Tibial nerve (tissue), 3 donors: ENCODE data around the gene PSIP1.

DNA sequence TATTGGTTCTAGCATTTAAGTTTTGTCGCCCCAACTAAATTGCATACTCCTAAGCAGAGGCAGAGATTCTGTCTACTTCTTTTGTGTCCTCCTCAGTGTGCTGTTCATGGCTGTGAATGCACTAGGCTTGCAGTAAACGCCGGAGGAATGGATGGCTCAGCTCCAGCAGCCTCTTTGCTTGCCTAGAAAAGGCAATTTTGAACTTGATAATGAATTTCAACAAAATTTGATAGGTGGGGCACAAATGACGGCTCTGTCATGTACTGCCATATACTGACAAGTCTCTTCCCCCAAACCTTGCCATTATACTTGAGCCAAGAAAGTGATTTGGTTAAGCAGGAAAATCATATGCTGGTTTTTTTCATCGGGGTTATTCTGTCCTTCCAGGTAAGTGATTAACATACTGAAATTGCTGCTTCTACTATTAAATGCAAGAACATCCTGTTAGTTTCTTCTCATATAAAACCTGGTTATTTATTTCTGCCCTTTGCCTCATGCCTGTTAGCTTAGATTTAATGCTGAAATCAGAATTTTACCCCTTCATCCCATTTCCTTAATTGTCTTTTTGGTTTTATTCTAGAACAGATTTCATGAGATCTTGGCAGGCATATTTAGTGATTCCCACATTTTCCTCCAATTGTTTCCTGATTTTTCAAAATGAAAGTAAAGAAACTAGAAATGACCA, 133.1 kb downstream of the NFIB start:
- PRO-cap: no peak
- RAMPAGE, long total RNA, 3 experiments: no peak in any of the 3 experiments

DNA sequence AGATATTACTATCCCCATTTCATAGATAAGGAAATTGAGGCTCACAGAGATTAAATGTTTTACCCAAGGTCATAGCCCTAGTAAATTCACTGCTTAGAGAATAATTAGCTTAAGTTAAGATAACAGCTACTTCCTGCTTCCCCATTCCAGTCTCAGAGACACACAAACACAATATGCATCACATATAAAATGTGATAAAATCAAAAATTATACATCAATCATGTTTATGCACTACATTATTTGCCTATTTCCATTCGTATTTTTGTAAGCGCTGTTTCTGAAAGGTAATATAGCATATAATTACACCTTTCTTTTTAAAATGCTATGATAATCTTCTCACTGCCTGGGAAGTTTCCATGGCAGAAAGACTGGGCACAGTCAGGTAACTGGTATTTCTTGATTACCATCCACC, 101.1 kb downstream of the NFIB start:
- PRO-cap: no peak
- RAMPAGE, long total RNA, 3 experiments: no peak in any of the 3 experiments

- PRO-cap: no peak
- RAMPAGE, long total RNA, 3 experiments: no peak in any of the 3 experiments
Observed at GRCh38 chr9:14302485-14302917, 11.4 kb downstream of the NFIB start.

DNA sequence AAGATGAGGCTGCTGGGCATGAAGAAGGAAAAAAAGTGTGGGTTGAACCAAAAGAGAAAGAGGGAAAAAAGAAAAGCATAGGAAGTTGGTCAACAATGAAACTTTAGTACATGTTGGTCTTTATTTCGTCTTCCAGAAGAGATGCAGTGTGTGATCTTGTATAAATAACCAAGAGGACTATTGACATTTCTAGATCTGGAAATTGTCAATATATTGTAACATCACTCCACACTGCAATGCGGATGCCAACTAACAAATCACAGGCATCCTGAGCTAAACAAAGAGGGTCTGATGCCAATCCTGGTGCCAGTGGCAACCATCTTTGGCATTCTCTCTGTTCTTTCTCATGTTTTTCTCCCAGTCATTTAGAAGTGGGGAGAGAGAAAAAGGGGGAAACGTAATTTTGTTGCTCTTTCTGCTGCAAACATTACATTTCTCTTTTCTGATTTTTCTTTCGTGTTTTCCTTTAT, 9.7 kb downstream of the NFIB start:
- PRO-cap: no peak
- RAMPAGE, long total RNA, 3 experiments: no peak in any of the 3 experiments

DNA sequence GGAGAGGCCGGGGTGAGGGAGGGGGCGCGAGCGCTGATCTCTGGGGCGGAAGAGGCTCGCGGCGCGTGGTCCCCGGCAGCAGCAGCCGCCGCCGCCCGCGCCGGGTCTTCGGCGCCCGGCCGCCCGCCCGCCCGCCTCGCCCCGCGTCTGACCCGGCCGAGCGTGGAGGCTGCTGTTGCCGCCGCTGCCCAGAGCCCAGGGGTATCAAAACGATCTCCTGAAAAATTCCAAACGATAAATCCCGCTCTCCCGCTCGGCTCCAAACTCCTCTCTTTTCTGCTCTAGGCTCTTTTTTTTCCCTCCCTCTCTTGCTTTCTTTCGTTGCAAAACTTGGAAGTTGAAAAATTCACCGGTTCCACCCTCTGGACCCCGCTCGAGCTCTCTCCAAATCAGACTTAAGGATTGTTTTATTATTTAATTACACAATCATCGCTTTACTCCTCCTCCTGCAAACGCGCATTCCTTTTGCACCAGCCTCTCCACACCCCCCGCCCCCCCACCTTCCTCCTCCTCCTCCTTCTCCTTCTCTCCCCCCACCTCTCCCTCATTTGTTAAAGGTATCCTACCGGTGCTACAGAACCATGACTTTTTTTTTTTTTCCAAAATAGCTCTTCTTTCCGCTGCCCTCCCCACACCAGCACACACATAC, 389 bp upstream of the NFIB start:
- PRO-cap: bidirectional peak, plus-strand start at position 51 of the sequence, minus-strand start outside the sequence; unidirectional peak, minus-strand start at position 149 of the sequence; bidirectional peak, plus-strand start at position 554 of the sequence, minus-strand start at position 386 of the sequence
- RAMPAGE, long total RNA, 3 experiments: start-site peak on the minus strand in 3 of 3 experiments, centred at positions 361 to 389 of the sequence, 35 to 440 reads per replicate

- PRO-cap: no peak
- RAMPAGE, long total RNA, 3 experiments: no peak in any of the 3 experiments
Observed at GRCh38 chr9:14345321-14345880, 31.5 kb upstream of the NFIB start.

DNA sequence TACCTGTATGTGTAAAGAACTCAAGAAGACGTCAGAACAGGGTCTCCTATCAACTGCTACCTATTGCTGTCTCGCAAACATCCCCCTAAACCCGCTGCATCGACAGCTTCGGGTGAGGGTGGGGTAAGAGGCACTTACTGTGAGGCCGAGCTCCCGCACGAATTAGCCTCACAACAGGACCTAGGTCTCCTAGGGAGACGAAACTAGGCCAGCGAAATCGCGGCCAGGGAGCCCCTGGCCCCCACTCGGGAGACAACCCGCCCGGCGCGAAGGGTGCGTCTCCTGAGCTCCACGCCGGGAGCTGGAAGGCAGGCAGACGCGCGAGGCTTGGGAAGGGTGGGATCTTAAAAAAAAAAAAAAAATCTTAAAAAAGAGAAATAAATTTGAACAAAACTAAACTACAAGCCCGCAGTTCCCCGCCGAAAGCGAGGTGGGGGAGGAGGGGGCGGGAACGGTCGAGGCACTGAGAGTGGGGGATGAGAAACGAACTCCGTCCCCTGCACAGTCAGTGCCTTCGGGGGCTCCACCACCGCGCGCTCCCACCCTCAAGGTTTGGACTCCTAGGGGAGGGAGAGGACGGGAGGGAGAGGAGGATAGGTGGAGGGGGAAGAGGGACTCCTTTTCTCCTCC, 33.0 kb upstream of the NFIB start:
- PRO-cap: bidirectional peak, plus-strand start at position 504 of the sequence, minus-strand start at position 303 of the sequence
- RAMPAGE, long total RNA, 3 experiments: no peak in any of the 3 experiments

DNA sequence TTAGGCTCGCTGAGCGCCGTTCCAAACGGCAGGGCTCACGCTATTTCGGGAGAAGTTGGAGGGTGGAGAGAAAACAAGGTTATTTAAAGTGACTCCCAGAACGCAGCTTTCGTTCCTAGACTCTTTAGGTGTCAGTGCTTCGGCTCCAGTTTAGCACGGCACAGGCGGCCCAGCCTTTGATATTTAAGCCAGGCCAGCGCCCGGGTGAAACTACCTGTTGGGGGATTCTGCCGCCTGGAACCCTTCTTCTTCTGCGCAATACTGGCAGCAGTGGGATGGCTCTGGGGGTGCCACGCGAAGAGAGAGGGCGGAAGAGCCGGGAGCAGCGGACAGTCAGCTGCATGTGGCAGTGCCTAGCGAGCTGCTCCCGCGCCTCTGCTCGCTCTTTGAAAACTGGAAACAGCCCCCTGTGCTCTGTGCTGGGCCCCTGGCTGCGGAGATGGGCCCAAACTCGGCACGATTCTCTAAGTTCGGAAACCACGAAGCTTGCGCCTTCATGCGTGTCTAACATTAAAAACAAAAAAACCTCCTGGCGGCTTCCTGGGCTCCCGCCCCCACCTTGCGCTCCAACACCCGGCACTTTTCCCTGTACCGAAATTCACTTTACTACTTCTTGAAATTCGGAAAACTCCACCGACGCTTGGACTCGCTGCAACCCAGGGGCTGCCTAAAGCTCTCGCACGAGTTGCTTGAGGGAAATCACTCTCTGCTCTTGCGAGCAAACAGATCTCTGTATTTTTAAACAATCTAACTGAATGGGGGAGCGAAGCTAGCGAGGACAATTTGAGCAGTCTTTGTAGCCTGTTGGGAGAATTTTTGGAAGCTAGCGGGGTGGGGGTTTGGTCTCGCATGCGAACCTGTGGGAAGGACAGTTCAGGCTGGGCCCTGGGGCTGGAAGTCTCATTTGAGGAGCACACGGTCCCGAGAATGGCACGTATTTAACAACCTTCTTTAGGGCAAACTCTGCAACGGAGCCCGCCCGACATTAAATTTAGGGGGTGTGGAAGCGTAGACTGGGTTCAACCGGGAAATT, 34.8 kb upstream of the NFIB start:
- PRO-cap: no peak
- RAMPAGE, long total RNA, 3 experiments: no peak in any of the 3 experiments

DNA sequence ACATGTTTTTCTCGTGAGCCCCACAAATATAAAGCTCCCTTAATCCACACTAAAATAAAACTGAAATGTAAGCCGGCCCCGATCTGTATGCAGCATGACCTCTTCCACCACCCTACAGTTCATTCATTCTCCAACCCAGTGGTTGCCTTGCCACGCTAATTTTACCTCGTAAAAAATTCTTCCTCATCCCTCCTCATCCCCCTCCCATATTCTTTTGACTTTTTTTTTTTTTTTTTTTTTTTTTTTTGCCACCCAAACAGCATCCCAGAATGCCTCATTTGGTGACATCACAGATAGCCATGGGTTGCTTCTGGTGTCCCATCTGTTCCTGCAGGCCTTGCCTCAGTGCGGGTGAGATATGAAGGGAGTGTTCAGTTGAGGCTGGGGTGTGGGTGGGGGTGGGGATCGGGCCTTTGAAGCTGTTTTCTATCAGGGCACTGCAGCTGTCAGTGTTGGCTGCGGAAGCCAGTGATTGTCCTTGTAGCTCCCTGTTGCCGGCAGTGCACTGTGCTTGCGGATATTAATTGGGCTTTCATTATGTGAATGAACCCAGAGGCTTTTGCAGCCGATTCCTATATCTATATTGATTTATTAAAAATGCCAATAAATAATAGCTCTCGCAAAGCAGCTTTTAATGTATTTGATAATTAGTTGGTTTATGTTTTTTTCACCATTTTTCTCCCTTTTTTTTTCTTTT, 81.7 kb upstream of the NFIB start:
- PRO-cap: no peak
- RAMPAGE, long total RNA, 3 experiments: no peak in any of the 3 experiments

- PRO-cap: no peak
- RAMPAGE, long total RNA, 3 experiments: no peak in any of the 3 experiments
Observed at GRCh38 chr9:14437375-14438202, 123.6 kb upstream of the NFIB start.

GRCh38 chr9:14515572-14516183, 177.6 kb downstream of the ZDHHC21 start:
- PRO-cap: no peak
- RAMPAGE, long total RNA, 3 experiments: no peak in any of the 3 experiments

- PRO-cap: no peak
- RAMPAGE, long total RNA, 3 experiments: no peak in any of the 3 experiments
Observed at GRCh38 chr9:14547341-14547706, 145.9 kb downstream of the ZDHHC21 start.

DNA sequence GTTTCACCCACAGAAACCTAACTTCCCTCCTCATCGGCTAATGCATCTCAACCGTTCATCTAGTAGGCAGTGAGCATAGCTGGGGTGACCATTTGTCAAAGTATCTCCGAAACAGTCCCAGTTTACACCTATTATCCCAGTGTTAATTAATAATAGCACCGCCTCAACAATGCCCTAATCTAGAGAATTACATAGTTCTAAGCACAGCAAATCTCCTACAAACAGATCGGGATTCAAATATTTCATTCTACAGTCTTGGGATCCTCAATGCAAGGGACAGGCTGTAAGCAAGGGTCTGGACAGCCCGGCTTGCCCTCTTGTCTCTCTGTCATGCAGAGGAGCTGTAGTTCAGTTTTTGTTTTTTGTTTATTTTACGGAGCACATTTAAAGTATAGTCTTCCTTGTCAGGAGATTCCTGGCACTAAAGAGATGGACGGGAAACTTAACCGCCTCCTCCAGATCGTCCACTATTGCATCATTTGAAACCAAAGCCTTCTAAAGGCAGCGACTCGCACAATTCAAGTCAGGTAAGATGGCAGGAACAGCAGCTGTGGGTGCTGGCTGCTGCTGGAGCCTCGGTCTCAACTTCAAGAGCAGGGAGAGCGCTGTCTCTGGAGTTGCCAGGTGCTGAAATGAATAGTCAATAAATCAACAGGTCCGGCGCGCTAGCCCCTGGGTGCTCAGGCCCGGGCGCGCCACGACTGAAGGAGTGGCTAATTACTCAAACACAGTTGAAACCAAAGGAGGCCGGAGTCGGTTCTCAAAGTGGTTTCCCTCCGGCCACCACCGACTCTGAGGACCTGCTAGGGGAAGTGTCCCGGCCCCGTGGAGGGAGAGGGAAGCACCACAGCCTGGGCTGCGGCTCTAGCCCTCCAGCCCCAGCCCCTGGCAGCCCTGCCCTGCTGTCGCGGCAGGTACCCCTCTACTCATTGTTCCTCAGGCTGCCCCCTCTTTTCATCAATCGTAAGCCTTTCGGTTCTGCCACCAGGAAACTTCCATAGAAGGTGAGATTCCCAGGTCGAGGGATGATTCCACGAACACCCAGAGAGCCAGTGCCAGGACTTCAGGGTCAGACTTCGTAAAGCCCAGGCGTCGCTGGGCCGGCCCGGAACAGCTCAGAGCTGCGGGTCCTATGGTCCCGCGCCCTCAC, 993 bp downstream of the TTC39B start:
- PRO-cap: no peak
- RAMPAGE, long total RNA, 3 experiments: no peak in any of the 3 experiments

GRCh38 chr9:15364927-15365414, 57.7 kb upstream of the SNAPC3 start:
- PRO-cap: no peak
- RAMPAGE, long total RNA, 3 experiments: no peak in any of the 3 experiments

- PRO-cap: no peak
- RAMPAGE, long total RNA, 3 experiments: start-site peak on the minus strand in 1 of 3 experiments, at chr9:15469271-15469330 at its widest, 14 reads per replicate
Observed at GRCh38 chr9:15469106-15469591, 41.6 kb downstream of the PSIP1 start.

DNA sequence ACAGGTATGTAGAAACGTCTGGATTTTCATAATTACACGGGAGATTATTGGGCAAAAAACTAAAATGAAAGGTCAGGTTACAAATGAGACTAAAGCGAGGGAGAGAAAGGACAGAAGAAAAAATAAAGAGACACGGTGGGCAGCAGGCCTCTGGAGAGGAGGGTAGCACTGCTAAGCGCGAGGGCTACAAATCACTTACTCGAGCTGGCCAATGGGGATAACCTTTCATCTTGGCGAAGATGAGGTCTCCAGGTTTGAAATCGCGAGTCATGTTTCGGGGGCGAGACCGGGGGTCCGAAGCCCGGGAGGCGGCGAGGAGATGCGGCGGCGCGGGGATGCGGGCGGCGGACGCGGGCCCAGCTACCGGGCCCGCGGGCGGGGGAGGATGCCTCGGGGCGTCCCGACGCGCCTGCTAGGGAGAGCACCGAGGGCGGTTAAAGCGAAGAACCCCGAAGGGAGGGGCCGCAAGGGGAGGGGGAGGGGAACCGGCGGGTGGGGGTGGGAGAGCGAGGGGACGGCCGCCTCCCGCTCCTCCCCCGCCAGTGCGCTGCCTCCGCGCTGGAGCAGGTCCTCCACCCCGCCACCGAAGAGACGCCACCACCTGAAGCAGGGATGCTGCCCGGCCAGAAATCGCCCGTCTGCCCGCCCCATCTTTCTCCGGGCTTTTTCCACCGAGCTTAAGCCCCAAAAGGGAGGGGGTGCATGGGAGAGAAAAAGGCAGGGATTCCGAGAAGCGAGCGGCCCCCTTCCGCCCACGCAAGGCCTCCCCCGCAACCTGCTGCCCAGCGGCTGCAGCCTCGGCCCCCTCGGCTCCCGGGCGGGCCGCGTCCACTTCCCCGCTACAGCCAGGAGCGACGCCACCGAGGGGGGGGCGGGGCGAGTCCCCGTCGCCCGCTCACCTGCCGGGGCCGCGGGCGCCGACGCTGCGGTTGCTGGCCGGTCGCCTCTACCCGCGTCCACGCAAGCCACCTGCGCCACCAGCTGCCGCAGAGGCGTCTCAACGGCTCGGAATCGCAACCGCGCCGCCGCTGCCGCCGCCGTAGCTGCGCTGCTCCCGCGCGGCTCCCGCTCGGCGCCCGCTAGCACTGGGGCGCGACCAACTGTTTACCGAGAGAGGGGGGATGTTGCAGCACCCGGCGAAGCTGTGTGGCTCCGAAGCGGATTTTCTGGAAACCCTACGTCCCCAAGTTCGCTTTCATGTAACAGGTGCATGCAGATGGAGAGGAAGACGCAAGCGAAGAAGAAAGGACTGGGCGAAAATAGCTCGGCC, at the start of gene PSIP1:
Gene PSIP1, minus strand, starts transcription at position 1,053 of the 1,270 bp plus-strand sequence.
- PRO-cap: bidirectional peak, plus-strand start outside the sequence, minus-strand start at position 1,045 of the sequence
- RAMPAGE, long total RNA, 3 experiments: no peak in any of the 3 experiments

DNA sequence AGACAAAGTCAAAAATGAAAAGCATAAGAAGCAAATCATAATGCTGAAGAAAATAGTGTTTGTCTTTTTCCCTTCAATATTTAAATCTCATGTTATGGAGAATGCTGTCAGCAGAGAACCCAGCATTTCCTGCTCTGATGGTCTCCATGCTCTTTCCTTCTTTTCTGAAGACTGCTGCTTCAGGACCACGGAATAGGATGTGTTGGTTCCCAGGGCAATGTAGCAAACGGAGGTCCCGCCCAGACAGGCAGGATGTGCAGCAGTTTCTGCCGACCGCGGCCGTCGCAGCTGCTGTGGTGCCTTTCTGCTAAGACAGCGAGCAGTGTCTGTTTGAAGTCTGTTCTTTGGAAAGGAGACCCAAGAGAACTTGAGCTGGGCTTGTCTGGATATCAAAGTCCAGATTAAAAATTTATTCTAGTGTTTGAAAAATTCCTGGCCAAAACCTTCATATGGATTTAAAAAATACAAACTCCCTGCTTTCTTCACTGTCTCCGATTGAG, 654.3 kb downstream of the CCDC171 start:
- PRO-cap: no peak
- RAMPAGE, long total RNA, 3 experiments: no peak in any of the 3 experiments

DNA sequence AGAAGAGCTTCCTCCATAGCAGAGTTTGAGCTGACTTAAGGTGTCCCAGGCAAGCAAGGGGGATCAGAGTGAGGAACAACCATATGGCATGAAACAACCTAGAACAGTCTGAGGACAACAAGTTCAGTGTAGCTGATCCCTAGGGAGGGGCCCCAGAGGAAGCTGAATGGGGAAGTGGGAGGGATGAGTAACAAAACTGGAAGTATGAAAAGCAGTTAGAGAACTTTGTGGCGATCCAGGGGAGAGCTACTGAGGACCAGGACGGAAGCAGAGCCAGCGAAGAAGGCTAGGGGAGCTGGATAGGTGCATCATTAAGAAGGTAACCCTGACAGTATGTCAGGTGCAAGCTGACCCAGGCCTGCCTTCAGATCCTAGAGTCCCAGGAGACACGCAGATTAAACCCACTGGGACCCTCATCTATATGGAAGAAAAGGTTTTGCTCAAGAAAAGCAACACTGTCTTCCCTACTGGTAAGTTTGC, 580.8 kb downstream of the BNC2 start:
- PRO-cap: no peak
- RAMPAGE, long total RNA, 3 experiments: no peak in any of the 3 experiments

DNA sequence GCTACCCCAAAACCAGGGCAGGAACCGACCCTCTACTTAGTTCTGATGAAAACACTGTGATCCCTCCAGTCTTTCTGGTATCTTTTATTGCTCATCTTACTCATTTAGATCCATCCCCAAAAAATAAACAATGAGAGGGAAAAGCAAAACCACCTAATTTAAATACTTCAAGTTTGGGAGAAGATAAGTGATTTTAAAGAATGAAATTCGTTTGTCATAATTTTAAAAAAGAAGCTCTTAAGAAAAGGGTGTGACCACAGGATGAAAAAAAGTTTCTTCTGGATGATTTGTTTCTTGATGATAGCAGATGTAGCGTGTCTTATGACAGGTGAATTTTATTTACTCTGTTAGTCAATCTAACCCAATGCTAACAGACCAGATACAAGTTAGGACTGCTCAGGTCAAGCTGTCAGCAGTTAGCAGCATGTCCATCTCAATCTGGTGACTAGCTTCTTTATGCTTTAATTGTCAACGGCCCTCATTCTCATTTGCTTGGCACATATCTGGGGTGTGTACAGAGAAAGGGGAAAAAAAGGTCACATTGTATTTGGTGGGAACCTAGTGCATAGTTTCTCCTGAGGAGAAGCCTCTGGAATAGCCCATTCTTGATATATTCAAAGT, 456.1 kb downstream of the BNC2 start:
- PRO-cap: no peak
- RAMPAGE, long total RNA, 3 experiments: no peak in any of the 3 experiments

- PRO-cap: no peak
- RAMPAGE, long total RNA, 3 experiments: no peak in any of the 3 experiments
Observed at GRCh38 chr9:16499883-16500403, 370.5 kb downstream of the BNC2 start.